Left lung (tissue), 1 donor: ENCODE measurements around a stretch of chr2.

DNA sequence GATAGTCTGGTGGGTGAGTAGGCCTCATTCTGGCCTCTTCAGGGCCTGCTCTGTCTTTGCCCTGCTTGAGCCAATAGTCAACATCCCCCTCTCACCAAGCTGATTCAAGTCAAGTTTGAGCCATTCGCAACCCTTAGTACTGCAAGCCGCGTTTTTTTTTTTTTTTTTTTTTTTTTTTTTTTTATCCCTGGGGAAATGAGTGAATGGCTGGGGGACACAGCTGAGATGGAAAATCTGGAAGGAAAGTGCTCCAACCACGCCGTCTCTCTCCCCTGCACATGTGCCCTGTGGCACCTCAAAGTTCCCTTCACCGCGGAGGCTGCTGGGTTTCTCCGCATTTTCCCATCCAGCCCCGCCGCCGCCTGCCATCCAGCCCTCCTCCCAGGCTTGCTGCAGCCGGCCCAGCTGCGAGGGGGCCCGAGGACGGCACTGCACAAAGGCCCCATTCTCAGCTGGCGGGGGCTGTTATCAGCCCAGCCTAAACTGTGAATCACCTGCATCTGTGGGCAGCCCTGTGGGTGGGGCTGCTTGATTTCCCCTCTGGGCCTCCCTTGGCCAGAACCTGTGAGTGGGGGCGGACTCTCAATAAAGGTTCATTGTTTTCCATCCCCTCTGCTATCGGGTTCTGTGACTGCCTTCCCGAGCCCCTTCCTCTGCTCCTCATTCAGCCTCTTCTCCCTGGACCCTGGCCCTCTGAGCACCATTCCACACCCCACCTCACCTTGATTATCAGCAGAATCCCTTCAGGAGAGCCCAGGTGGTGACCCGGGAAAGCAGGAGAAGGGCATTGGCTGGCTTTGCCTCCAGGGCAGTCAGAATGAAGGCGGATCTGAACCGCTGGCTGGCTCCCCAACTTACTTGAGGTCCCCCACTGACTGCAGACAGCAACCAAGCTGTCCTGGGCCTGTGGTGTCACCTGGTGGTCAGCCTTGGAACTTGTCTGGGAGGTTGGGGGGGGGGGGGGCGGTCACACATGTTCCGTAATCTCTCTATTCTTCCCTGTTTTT lies 204.6 kb downstream of the ZFP36L2 start:
- PRO-cap = no peak

DNA sequence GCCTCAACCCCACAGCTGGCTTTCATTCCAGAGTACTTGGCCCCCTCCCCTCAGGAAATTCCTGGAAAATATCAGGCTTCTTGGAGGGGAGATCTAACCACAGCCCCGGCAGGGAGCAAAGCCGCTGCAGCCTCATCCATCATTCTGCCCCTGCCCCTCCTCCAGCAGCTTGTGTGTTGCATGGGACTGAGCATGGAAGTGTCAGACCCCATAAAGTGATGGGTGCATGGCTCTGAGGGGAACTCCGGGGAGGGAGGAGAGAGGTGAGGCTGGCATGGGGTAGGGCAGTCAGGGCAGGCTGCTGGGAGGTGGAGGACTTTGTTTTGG lies 184.4 kb downstream of the ZFP36L2 start:
- PRO-cap = no peak

DNA sequence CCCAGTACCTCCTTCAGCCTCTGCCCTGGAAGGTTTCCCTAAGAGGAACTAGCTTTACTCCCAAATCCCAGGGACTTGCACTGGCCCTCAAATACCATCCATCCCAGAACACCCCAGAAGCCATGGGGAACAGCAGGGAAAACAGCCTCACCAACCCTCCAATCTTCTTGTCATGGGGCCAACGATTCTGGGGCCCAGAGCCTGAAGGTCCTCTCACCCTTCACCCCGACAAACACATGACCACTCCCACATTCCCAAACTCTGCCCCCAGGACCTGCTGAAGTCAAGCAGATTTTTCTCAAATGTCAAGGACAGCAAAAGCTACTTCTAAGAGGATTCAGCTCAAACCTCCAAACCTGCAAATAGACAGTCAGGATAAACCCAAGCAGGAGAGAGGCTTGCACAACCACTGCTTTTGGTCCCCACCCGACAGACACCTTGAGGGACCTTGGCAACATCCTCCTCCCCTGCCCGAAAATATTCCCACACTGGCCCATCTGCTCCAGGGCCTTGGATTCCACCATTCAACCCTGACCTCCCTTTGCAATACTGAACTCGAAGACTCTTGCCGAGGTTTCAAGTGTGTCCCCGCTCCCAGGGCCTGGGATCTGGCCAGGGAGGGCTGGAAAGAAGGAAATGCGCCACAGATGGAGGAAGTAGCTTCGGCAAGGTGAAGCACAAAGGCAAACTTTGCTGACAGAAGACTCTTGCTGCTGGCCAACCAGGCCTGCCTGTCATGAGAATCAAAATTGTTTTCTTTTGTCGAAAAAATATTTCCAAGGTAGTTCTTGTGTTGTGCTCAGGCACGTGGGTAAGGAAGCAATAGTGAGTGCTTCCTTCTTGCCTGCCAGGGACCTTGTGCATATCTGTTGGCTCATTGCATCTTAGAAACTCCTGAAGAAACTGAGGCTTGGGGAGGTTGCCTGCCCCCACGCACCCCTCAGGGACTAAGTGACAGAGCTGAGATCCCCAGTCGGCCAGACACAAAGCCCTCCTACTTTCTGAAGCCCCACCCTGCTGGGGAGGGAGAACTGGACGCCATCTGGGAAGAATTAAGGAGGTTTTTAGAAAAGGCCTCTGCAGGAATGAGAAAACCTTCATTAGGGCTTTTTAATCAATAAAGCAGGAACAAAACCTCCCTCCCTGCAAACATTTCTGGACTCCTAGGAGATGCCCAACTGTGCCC lies 143.1 kb downstream of the ZFP36L2 start:
- PRO-cap = unidirectional peak, minus-strand start at position 949 of the sequence

- PRO-cap = bidirectional peak, plus-strand start at chr2:43131166, minus-strand start at chr2:43131101
These were observed 95.2 kb downstream of the ZFP36L2 start for GRCh38 chr2:43130794-43131992.

DNA sequence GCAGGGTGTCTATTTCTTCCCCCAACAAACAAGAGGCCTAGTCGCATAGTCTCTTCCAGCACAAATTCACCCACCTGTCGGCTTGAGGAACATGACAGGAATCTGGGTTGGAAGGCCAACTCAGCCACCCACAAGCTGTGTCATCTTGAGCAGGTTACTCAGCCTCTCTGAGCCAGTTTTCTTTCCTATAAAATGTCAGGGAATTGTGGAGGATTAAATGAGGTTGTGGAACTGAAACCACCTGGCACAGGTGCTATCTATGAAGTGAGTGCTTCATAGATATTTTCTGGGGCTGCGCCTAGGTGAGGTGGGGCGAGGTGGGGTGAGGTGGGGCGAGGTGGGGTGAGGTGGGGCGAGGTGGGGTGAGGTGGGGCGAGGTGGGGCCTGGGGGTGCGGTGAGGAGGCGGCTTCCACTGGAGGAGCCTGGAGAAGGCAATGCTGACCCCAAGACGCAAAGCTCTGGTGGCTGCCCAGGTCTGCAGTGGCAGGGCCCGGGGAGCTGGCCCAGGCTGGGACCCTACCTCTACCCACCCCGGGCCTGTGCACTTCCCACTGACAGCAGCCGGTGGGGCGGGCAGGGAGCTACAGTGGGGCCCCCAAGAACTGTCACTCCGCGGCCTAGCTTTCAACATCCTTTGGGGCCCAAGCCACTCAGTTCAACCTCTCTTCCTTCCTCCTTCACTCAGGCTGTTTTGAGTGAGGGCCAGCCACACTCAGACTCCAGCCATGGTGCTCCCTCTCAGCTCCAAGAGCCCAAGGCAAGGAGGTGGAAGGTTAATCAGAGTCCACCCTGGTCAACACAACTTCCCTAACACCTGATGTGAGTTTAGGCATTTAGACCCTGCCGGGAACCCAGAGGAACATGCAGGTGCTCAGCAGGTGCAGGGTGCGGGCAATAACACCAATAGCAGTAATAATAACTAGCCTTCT lies 93.8 kb downstream of the ZFP36L2 start:
- PRO-cap = bidirectional peak, plus-strand start at position 690 of the sequence, minus-strand start at position 538 of the sequence

DNA sequence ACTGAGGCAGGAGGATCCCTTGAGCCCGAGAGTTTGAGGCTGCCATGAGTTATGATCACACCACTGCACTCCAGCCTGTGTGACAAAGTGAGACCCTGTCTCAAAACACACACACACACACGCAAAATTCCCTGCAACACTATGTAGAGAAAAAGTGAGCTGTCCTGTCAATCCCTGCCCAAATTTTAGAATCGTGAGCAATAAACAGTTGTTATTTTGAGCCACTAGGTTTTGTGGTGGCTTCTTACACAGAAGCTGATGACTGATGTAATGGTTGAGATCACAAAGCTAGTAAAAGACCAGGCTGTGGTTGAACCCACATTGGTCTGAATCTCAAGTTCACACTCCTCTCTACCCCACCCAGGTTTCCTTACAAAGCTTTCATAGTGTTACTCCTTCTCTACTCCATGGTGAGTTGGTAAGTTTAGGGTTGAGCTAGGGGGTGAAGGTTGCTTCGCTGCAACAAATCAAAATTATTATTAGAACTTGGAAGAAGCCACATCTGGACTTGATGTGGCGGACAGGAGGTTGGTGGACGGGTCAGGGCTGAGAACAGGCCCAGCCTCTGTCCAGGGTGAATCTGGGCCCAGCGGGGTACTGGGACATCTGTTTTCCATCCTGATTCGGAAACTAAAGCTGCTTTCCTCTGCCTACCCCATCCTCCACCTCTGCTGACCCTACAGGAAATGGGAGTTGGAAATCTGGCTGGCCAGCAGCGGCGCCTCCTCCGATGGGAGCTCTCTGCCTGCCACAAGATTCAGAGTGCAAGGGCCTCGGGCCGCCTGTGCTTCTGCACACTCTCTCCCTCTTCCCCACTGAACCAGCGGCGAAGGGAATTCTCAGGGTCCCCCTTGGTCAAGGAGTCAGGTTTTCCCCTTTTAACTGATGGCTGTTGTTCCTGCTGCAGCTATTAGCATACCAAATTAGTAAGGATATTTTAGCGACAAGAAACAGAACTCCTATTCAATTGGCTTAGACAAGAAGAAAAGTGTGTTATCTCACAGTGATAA lies 86.3 kb downstream of the ZFP36L2 start:
- PRO-cap = unidirectional peak, plus-strand start at position 760 of the sequence

DNA sequence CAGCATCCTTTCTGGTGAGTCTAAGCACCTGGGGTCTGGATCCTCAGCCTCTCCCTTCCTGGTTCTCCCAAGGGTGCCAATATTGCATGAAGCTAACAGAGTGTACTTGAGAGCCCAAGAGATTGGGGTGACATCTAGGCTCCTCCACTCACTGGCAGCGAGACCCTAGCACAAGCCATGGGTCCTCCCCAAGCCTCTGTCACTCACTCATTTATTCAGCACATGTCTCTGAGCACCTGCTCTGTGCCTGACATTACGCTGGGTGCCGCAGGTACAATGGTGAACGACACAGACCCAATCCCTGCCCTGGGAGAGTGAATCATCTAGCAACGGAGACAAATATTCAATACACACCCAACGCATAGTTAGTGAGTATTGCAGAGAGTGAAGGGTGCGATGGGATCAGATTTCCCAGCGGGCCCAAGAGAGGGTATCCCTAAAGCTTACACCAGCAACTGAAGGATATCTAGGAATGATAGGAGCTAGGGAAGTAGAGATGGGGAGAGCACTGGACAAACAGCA lies 45.6 kb downstream of the ZFP36L2 start:
- PRO-cap = no peak

- PRO-cap = bidirectional peak, plus-strand start at chr2:43333747, minus-strand start at chr2:43333652
These were observed 107.1 kb upstream of the ZFP36L2 start for GRCh38 chr2:43333471-43333892.

GRCh38 chr2:43458134-43458654 lies 137.6 kb downstream of the THADA start:
- PRO-cap = no peak

DNA sequence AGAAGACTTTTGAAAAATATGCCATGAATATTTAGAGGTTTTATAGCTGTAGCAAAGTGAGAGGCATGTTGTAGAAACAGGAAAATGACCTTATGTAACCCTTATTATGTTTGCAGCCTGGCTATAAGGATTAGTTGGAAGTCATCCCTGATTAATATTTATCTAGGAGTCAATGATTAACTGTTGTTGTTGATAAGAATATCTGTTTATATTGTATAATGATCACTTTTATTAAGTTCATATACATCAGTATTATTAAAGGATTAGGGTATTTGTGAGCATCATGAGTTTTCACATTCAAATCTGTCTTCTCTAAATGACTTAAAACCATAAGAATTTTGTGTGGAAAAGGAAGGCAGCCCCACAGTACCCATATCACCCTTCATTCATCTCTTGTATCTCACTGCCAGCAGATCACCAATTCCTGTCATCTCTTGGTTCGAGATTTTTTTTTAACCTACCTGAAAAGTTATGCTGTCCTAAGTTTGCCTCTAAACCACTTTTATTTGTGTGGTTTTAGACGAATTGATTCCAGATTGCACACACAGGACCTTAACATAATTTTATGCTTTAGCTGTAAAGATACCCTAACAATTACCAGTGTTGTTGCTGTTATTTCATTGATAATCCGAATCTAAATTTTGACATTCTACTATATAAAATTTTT lies 32.1 kb downstream of the ABCG5 start:
- PRO-cap = no peak

DNA sequence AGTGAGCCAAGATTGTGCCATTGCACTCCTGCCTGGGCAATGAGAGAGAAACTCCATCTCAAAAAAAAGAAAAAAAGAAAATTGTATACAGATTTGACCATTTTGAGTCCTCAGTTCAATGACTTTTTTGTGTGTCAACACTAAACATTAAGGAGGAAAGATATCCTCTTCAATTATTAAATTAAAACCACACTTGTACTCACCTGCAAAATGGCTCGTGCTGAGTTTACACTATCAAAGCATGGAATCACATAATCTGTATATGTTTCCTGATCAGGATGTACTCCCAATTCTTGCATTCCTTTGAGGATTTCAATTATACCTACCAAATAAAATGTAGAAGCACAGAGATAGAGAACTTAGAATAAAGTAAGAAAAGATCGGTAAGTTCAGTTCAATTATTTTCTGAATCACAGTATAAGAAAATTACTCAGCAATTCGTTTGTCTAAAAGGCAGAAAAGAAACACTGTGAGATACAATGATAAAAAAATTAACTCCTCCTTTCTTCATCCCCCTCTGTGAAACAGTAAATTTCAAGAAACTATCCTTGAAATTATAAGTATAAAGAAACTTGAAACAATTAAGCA lies 32.3 kb downstream of the LRPPRC start:
- PRO-cap = no peak

GRCh38 chr2:44061504-44061896 lies 65.7 kb upstream of the LRPPRC start:
- PRO-cap = no peak

- PRO-cap = no peak
These were observed 80.9 kb upstream of the PPM1B start for GRCh38 chr2:44087717-44088253.

- PRO-cap = no peak
These were observed 34.9 kb downstream of the PPM1B start for GRCh38 chr2:44203372-44204091.

- PRO-cap = no peak
These were observed 31.1 kb upstream of the SLC3A1 start for GRCh38 chr2:44244115-44244744.

GRCh38 chr2:44468351-44469043 lies 106.8 kb downstream of the CAMKMT start:
- PRO-cap = no peak

DNA sequence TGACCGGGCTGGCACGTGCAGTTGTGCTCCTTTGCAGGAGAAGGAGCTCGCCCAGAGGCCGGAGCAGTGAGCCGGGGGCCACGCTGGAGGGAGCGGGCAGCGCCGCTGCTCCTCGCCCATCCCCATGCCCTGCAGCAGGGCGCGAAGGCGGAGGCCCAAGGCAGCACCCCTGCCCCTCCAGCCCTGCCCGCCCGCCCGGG lies 173.1 kb upstream of the SIX3 start:
- PRO-cap = no peak

GRCh38 chr2:45008540-45009310 lies 527 bp downstream of the SIX2 start:
- PRO-cap = no peak

- PRO-cap = no peak
These were observed 4.8 kb upstream of the SIX2 start for GRCh38 chr2:45013979-45014477.

DNA sequence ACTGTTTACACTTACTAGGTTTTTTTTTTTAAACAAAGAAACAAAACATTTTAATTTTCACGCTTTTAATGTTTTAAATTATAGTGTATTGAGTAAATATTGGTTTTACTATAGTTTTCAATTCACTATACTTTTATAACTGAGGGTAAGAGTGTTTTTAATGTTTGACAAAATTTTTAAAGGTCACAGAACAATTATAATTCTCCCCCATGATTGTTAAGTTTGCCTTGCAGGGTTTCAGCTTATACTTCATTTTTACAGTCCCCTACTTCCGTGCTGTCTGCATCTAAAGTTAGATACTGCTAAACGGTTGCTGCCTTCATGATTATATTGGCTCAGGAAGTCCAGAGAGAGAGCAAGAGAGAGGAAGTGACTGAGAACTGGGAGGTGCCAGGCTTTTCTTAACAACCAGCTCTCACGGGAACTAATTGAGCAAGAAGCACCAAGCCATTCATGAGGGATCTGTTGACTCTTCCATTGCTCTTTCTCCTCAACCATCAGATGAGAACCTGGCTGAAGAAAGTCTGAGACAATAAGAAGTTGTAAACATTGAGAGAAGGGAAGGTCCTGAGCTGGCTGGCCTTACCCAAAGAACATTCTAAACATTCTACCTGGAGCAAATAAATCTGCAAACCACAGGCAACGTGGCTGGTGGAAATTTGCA lies 125.4 kb upstream of the SIX2 start:
- PRO-cap = no peak